Mesenchymal stem cell of Wharton's jelly (primary cell): Measurements from ENCODE around the genes PCBP3 and COL6A1.

DNA sequence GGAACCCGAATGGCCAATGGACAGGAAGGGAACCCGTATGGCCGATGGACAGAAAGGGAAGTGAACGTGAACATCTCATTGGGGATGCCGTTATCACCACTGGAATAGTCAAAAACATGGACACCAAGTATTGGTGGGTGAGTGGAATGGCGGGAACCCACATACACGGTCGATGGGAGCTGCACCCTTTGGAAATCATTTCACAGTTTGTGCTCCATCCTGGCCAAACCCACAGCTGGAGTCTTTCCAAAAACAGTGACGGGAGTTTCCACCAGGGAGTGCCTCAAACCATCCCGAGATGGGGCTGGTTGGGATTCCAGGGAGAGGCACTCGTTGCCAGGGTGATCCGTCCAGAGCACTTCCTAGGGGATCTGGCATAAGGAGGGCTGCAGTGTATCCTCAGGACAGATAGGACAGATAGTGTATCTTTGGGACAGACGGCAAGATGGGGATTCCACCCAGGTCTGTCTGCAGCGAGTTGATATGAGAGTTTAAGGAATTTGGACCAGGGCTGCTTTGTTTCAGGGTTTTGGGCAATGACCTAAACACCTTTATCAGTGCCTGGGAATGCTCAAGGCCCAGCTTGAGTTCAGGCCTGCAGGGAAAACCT is 3.2 kb upstream of the POFUT2 start:
- CAGE, long polyA plus RNA: no peak

GRCh38 chr21:45388011-45388448 is 16.9 kb upstream of the COL18A1 start:
- CAGE, long polyA plus RNA: no peak

DNA sequence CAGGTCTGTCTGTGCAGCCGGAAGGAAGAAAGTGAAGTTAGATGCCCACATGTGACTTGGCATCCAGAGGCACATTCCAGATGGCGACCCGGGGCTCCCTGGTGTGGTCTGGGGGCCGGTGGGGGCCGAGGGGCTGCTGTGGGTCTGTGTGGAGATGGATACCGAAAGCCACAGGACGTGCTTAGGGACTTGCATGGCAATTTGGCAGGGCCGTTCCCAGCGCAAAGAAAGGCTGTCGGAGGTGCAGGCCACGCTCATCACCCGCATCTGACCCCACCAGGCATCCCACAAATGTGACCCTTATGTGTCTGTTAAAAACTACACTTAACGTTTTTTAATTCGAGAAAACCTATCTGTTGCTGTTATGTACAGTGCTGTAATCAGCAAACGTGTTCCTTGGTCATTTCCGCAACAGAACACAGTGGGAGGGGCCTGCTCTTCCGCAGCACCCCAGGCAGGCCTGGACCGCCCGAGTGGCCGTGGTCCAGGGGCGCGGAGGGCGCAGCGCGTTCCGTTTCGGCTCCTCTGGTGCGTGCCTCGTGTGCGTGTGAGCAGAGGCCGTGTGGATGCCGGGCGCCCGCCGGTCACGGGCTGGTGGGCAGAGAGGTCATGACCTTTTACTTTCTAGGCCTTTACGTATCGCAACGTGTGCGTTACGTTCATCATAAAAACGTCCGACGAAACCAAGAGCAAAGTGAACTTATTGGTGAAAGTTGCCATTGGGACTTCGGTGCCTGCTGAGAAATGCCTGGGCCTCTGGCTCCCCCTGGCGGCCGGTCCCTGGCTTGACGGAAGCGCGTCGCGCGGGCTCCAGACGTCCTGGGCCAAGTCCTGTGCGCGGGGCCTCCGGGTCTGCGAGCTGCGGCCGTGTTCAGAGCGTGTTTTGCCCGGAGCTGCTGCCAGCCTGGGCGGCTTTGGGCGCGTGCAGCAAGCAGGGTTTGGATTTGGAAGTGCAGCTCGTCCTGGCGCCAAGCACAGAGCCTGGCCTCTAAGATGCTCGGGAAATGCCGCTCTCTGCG is 34.1 kb downstream of the COL18A1 start:
- CAGE, long polyA plus RNA: no peak

- CAGE, long polyA plus RNA: no peak
Observed at GRCh38 chr21:45457678-45458139, 52.7 kb downstream of the COL18A1 start.

GRCh38 chr21:45470841-45472120 is 66.3 kb downstream of the COL18A1 start:
- CAGE, long polyA plus RNA: no peak

DNA sequence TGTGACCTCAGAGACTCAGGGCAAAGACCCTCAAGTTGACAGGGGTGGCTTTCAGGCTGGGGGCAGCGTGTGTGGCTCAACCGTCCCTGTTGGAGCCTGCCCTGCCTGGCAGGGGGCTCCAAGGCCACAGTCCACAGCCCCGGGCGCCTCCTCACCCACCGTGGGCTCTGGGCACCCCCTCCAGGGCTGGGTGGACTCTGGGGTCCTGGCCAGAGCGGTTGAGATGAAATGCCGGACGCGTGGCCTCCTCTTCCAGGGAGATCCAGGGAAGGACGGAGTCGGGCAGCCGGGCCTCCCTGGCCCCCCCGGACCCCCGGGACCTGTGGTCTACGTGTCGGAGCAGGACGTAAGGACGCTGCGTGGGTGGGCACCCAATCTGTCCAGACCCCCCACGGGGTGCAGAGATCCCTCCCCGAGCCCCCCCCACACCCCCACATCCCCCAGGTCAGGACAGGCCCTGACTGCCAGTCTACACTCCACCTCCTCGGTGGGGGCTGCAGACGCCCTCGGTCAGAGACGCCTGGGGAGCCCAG is 51.2 kb downstream of the SLC19A1 start:
- CAGE, long polyA plus RNA: no peak

GRCh38 chr21:45533476-45533757 is 8.8 kb downstream of the SLC19A1 start:
- CAGE, long polyA plus RNA: no peak

GRCh38 chr21:45554362-45554823 is 12.2 kb upstream of the SLC19A1 start:
- CAGE, long polyA plus RNA: no peak

DNA sequence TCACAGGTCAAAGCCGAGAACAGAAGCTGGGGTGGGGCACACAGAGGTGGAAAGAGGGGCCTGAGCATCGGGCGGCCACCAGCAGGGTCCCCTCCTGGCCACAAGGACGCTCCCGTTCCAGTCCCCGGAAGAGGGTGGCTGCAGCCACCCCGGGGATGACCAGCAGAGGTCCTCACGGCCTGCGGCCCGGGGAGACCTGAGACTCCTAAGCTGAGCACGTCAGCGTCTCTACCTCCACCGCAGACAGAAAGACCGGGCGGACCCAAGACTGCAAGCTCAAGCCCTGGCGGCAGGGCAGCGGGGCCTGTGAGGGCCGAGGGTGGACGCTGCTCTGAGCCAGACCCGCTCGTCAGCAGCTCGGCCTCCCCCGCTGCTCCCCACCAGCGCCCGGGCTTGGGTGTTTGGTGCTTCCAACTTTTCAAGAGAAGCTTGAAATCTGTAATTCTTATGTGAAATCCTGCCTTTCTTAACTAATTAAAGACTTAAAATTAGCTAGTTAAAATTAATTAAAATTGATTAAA is 13.9 kb upstream of the SLC19A1 start:
- CAGE, long polyA plus RNA: no peak

DNA sequence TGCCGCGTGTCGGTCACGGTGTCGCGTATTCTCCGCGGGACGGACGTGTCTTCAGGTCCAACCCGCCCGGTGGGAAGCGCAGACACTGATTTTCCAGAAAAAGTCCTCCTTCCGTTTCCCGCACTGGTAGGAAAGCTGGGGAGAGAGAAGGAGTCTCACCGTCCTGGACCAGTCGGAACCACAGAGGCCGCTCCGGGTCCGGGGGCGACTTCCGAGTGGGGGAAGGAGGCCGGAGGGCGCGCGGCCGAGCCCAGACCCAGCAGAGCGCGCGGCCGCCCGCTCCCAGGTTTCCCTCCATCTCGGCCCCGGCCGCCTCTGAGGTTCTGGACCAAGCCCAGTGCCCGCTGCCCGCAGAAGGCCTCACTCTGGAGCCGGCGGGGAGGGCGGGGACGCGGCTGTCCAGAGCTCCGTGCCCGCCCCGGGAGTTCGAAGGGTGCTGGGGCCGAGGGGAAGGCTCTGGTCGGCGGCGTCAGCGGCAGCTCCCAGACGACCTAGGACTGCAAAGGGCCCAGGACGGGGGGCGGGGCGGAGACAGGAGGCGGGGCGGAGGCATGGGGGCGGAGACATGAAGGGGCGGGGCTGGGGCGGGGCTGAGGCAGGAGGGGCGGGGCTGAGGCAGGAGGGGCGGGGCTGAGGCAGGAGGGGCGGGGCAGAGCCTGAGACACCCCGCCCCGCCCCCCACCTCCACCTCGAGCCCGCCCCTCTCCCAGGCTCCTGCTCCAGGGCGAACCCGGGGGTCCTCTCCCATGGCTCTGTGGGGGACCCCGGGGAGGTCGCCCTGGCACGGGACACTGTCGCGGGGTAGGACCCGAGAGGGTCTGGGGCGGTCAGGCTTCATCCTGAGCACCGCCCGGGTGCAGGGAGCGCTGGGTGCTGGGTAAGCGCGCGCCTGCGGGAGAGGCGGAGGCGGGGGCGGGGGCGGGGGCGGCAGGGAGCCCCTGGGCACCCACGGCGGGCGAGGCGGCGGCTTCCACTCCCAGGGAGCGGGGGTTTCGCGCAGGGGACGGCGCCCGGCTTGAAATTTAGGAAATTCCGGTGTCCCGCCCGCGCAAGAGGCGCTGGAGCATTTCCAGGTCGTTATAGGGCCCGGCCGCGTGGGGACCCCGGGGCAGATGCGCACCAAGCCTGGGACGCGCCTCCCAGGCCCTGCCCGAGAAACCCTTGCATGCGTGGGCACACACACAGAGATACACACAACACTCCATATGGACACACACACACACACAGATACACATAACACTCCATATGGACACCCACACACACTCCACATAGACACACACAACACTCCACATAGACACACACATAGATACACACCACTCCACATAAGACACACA is 48.3 kb upstream of the SLC19A1 start:
- CAGE, long polyA plus RNA: no peak

DNA sequence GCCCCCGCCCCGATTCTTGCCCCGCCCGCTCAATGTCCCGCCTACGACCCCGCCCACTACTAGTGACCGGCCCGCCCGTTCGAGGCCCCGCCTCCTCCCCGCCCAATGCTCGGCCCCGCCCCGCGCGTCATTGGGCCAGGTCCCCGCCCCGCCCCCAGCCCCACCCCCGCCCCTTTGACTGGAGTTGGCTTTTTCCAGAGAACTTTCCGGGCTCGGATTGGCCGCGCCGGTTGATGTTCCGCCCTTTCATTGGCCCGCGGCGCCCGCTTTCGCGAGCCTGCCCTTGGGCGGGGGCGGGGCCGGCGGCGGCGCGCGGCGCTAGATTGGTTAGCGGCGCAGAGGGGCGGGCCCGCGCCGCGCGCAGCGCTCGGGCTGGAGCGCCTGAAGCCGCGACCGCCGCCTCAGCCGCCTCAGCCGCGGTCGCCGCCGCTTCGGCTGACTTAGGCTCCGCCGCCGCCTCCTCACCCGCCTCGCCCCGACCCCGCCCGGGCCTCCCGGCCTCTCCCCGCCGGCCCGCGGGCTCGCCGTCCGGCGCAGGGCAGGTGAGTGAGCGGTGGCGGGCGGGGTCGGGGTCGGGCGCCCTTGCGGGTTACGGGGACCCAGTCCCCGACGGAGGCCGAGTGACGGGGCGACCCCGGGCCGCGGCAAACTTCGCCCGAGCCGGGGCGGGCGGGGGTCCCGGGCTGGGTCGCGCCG is at the start of gene PCBP3:
TSS of gene PCBP3 (plus strand) at position 399 of the 696 bp plus-strand sequence.
- CAGE, long polyA plus RNA: no peak

- CAGE, long polyA plus RNA: no peak
Observed at GRCh38 chr21:45763518-45764010, 120.0 kb downstream of the PCBP3 start.

GRCh38 chr21:45820594-45821099 is 160.9 kb upstream of the COL6A1 start:
- CAGE, long polyA plus RNA: no peak

- CAGE, long polyA plus RNA: no peak
Observed at GRCh38 chr21:45822259-45822791, 159.2 kb upstream of the COL6A1 start.

DNA sequence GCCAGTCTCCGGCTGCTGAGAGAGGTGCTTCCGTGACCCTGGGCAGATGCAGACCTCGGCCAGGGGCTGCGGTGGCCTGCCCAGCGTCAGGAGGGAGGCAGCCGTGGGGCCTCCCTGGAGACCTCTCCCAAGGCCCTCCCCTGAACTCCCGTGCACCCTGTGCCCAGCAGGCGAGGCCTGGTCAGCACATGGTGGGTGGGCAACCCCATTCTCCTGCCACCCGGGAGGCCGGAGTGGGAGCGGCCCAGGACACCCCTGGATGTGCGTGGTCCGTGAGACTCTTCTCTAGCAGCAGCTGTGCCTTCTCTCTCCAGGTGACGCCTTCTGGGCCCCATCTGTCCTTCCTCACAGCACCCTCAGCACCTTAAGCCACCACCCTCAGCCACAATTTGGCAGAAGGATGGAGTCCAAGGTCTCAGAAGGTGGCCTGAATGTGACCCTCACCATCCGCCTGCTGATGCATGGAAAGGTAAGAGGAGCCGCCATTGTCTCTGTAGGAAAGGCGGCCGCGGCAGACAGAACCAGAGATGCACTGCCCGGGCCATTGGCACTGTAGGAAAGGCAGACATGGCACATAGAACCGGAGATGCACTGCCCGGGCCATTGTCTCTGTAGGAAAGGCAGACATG is 85.6 kb upstream of the COL6A1 start:
- CAGE, long polyA plus RNA: no peak

- CAGE, long polyA plus RNA: no peak
Observed at GRCh38 chr21:45978087-45978774, 3.3 kb upstream of the COL6A1 start.

DNA sequence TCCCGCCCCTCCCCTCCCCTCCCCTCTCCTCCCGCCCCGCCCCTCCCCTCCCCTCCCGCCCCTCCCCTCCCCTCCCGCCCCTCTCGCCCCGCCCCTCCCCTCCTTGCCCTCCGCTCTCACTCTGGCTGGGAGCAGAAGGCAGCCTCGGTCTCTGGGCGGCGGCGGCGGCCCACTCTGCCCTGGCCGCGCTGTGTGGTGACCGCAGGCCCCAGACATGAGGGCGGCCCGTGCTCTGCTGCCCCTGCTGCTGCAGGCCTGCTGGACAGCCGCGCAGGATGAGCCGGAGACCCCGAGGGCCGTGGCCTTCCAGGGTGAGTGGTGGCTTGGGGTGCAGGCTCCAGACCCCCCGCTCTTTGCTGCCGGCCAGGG is at the start of gene COL6A1:
TSS of gene COL6A1 (plus strand) at position 134 of the 369 bp plus-strand sequence.
- CAGE, long polyA plus RNA: start-site peak on the plus strand centred at position 141 of the sequence, 48 bp wide, 4,810 and 3,149 reads in 2 replicates

DNA sequence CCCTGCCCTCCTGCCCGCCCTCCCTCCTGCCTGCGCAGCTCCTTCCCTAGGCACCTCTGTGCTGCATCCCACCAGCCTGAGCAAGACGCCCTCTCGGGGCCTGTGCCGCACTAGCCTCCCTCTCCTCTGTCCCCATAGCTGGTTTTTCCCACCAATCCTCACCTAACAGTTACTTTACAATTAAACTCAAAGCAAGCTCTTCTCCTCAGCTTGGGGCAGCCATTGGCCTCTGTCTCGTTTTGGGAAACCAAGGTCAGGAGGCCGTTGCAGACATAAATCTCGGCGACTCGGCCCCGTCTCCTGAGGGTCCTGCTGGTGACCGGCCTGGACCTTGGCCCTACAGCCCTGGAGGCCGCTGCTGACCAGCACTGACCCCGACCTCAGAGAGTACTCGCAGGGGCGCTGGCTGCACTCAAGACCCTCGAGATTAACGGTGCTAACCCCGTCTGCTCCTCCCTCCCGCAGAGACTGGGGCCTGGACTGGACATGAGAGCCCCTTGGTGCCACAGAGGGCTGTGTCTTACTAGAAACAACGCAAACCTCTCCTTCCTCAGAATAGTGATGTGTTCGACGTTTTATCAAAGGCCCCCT is 22.9 kb downstream of the COL6A1 start:
- CAGE, long polyA plus RNA: start-site peak on the plus strand centred at position 78 of the sequence, 283 bp wide, 435 and 213 reads in 2 replicates

GRCh38 chr21:46021723-46022859 is 40.5 kb downstream of the COL6A1 start:
- CAGE, long polyA plus RNA: no peak

DNA sequence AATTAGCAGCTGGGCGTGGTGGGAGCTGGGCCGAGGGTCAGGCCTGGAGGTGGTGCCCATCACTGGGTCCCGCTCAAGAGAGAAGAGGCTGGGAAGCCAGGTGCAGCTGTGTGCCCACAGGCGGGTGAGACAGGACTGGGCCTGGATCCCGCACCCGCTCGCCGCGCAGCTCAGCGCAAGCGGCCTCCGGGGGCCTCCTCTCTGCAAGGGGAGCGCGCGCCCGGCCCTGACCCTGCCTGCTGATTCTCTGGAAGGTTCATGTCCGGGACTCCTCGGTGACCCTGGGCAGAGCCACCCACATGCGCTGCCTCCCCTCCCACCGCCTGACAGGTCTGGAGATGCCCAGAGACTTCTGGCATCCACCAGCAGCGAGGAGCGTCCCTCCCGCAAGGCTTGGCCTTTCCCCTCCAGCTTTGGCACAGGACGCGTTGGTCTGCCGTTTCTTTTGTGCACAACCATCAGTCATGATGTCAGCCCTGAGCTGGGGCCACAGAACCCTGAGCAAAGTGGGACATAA is 42.1 kb upstream of the COL6A2 start:
- CAGE, long polyA plus RNA: no peak